ENCODE data around the genes ENAH, TMEM63A, H3-3A and PSEN2.

- RRBS: no CpG with 5 or more reads among the region's 9 CpGs
These were observed 50.1 kb upstream of the LBR start for GRCh38 chr1:225477891-225478324.

DNA sequence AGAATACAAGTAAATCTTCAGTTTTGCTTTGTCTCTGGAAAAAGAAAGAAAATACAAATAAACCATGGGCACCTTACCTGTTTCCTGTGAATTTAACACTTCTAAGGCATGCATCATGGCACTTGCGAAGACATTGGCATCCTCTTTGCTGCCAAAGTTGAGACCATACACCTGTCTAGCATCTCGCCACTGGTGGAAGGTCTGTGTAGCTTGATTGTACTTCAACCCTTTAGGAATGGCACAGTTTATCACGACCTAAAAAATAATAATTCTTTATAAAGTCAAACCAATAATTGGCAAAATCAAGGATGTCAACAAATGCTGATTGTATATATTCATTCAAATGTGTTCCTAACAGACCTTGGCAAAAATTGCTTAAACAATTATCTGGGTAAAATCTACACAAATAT, 98.1 kb downstream of the ENAH start:
- RRBS: no CpG with 5 or more reads among the region's 3 CpGs

- RRBS: 2% methylated on average over 59 of the region's 85 CpGs
These were observed at the start of gene ENAH for GRCh38 chr1:225652485-225653219. Gene ENAH, minus strand, starts transcription at chr1:225653123.

DNA sequence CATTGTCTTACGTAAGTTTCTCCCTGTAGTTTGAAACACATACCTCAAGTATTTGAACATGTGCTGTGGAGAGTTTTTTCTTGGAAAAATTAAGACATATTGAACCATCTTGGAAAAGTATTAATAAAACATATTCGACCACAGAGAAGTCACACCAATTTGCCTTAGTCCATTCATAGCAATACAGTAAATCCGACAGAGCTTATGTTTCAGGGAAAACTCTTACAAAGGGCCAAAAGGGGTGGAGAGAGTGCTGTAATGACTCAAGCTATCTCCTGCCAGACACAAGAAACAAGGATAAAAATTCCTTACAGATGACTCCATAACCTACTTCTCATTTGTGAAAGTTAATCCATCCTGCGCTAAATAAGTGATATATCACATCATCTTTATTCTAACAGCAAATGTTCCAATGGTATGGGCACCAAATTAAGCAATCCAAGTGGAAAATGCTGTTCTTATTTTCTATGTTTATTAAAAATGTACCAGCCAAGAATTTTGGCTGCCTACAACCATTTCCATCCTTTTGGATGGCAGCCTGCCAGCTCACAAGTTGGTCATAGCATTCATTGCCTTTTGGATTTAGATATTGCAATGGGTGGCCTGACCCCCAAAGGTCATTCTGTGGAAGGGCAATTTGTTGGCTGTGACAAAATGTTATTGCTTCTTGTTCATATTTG, 2.6 kb upstream of the ENAH start:
- RRBS: no CpG with 5 or more reads among the region's 4 CpGs

DNA sequence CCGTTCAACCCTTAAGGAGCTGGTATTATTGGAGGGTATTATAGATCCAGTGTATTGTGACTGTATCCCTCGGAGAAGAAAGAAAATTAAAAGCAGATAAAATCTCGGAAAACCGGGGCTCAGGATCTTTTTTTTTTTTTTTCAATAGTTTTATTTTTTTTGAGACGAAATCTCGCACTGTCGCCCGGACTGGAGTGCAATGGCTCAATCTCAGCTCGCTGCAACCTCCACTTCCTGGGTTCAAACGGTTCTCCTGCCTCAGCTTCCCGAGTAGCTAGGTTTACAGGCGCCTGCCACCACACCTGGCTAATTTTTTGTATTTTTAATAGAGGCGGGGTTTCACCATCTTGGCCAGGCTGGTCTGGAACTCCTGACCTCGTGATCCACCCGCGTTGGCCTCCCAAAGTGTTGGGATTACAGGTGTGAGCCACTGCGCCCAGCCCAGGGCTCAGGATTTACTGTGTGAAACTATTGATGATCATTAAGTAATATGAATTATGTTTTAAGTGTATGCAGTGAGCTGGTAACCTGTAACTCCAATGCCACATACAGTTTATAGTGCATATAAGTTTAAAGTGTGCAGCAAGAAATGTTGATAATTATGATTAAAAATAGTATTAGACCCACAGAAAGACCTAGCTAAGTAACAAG, 1.5 kb downstream of the SRP9 start:
- RRBS: no CpG with 5 or more reads among the region's 17 CpGs

- RRBS: 2% methylated on average over 8 of the region's 40 CpGs
These were observed at the start of gene TMEM63A for GRCh38 chr1:225882206-225882589. Gene TMEM63A, minus strand, starts transcription at chr1:225882380.

- RRBS: no CpG with 5 or more reads among the region's 7 CpGs
These were observed 4.1 kb downstream of the PYCR2 start for GRCh38 chr1:225919834-225920560.

- RRBS: no CpG with 5 or more reads among the region's 15 CpGs
These were observed 1.2 kb upstream of the SDE2 start for GRCh38 chr1:226000308-226000742.

DNA sequence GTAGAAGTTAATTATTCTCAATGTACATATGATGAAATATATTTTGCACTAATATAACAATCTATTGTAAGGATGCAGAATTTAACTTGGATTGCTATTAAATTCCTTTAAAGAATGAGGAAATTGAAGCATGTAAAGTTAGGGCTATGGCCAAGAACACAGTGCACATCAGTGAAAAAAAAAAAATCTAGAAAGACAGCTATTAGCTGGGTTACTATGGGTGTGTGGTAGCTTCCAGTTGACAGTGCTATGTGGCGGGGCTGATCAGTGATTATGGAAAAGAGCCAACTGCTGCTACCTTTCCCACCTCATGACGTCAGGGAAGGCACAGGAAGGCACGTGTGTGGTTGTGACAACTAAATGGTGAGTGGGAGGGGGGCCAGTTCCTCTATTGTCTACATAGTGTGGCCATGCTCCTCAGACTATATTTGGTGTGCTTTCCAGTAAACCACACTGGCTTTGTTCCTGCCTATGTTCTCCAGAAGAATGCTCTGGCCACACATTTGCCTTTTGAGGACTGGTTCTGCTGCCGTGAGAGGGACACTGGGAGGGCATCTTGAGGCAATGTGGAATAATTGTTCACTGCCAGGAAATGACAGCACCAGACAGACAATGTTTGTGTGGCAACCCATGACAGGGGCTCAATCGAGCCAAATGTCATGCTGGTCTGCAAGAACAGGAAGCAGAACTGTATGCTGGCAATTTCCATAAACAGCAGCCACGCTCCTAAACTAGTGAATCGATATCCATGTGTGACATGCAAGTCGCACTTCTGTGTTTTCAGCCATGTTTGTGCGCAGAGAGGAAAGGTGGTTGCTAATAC, 2.9 kb upstream of the SDE2 start:
- RRBS: no CpG with 5 or more reads among the region's 9 CpGs

- RRBS: no CpG with 5 or more reads among the region's 40 CpGs
These were observed at the start of gene H3-3A for GRCh38 chr1:226062595-226062918. Gene H3-3A, plus strand, starts transcription at chr1:226062716.

GRCh38 chr1:226063380-226064187, 1.1 kb downstream of the H3-3A start:
- RRBS: no CpG with 5 or more reads among the region's 37 CpGs

DNA sequence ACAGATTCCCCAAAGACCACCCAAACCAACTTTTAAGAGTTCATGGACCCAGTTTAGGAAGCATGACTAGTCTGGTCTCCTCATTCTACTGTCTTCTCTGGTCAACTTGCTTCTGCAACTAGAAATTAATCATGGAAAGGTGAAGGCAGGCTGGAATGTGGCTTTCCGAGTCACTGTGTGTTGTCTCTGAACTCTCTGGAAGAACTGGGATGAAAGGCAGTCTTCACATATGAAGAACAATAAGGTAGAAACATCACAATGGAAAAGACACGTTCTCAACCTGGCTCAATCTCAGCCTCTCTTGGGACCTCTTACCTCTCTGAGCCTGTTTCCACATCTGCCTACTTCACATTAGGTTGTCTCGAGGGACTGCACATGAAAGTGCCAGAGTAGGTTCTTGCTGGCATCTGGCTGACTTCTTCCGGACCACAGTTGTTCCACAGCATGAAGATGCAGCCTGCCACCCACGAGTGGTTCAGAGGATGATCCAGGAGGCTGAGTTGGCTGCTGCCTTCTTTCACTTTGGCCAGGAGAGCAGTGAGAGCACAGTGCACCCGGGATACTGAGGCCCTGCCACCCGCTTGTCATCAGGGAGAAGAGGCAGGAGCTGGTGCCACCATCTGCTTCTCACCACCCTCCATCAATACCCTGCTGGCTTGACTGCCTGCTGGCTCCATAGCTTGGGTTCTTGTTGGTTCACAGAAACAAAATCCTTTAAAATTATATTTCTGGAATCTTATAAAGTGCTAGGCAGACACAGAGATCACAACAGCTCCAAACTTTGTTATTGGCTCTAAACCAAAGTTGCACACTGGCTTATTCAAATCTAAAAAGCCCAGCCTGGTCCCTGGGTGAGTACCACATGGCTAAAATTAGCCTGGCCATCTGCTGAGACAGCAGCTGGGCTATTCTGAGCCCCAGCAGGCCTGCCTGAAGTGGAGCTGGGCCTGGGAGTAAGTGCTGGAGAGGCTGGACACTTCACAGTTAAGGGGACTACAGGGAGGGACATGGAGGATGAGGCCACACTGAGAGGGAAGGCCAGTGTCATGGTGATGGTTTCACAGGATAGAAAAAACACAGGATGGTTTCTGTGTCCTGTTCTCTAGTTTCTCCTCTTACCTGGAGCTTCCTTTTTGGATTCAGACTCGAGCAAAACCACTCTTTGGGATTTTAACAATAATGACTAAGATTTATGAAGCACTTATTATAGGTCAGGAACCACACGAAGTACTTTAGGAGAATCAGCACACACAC, 46.9 kb upstream of the LIN9 start:
- RRBS: no CpG with 5 or more reads among the region's 9 CpGs

DNA sequence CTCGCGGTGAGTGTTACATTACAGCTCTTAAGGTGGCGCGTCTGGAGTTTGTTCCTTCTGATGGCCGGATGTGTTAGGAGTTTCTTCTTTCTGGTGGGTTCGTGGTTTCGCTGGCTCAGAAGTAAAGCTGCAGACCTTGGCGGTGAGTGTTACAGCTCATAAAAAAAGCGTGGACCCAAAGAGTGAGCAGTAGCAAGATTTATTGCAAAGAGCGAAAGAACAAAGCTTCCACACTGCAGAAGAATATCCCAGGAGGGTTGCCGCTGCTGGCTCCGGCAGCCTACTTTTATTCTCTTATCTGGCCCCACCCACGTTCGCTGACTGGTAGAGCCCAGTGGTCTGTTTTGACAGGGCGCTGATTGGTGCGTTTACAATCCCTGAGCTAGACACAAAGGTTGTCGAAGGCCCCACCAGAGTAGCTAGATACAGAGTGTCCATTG, 17.8 kb upstream of the PARP1 start:
- RRBS: no CpG with 5 or more reads among the region's 17 CpGs

DNA sequence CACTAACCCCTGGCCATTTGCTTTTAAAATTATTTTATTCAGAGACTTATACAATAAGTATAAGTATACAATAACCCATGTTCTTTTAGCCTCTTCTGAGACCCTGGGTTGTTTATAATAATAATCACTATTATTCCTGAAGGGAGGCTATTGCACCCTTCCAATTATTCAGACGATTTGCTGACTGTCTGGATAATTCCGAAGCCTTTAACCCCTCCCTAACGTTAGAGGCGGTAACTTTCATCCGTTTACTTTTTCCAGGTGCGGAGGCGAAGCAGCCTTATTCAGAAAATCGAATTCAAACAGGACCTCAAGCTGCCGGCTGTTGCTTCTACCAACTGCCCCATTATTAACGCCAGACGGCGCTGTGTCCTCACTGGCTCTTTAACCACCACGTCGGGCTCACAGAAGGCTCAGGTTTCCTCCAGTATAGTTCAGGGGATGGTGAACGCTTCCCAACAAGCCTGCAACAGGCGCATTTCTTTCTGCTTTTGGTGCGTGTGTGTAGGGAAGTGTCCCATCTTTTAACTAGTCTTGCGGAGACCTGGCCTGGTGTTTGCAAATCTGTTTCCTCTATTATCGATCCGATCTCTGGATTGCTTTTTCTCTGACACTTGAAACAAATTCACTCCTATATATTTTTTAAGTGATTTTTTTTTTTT, 923 bp upstream of the STUM start:
- RRBS: no CpG with 5 or more reads among the region's 20 CpGs

GRCh38 chr1:226587036-226587350, 38.4 kb downstream of the STUM start:
- RRBS: no CpG with 5 or more reads among the region's 6 CpGs

GRCh38 chr1:226634597-226635192, 86.1 kb downstream of the STUM start:
- RRBS: no CpG with 5 or more reads among the region's 23 CpGs

GRCh38 chr1:226637060-226637627, 88.6 kb downstream of the STUM start:
- RRBS: no CpG with 5 or more reads among the region's 13 CpGs

- RRBS: 33% methylated on average over 2 of the region's 7 CpGs
These were observed 63.0 kb downstream of the ITPKB start for GRCh38 chr1:226675877-226676747.

GRCh38 chr1:226679678-226680721, 59.1 kb downstream of the ITPKB start:
- RRBS: no CpG with 5 or more reads among the region's 28 CpGs

DNA sequence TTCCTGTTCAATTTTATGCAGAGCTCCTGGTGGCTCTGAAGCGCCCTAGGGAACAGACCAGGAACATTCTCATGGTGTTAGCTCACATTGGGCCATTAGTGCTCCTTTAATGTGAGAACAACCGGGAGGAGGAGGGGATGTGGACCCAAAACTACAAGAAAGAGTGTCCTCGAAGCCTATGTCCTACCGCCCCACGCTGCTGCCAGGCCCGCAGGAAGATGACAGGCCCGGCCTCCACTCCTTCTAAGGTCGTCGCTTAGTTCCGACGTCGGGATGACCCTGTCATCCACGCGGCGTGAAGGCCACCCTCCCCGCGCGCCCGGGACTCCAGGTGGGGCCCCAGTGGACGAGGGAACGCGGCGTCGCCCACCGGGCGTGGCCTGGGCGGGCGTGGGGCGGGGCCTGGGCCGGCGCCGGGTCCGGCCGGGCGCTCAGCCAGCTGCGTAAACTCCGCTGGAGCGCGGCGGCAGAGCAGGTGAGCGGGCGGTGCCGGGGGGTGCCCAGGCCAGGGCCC, at the start of gene PSEN2:
PSEN2 (plus strand) TSS at position 442 of the 514 bp plus-strand sequence.
- RRBS: 1% methylated on average over 34 of the region's 43 CpGs